ENCODE measurements around a stretch of chr15.

- RRBS, 2 experiments, result 1 to 5% methylated on average over 43 of the region's 83 CpGs
Observed at GRCh38 chr15:60591234-60591942, 112.4 kb upstream of the ICE2 start.

DNA sequence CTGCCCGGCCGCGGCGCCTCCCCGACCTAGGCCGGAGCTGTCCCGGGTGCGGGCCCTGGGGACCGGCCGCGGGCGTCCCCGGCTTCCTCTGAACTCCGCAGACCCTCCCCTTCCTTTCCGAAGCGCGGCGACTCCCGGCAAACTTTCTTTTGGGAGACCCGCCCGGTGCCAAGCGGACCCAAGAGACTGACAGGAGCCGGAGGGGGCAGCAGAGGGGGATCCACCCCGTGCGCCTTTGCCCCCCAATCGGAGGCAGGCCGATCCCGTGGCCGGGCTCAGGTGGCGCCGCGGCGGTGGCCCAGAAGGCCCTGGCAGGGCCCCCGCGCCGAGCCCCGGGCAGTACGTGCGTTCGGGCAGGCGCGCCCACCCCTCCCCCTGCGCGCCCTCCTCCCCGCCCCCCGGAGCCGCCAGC is 113.0 kb upstream of the ICE2 start:
- RRBS, 2 experiments, result 2 to 5% methylated on average over 32 of the region's 47 CpGs

GRCh38 chr15:60673990-60674353 is 195.0 kb upstream of the ICE2 start:
- RRBS, 2 experiments, result no CpG with 5 or more reads among the region's 3 CpGs

- RRBS, 2 experiments, result no CpG with 5 or more reads among the region's 2 CpGs
Observed at GRCh38 chr15:60691504-60692001, 212.6 kb upstream of the ICE2 start.

GRCh38 chr15:60713089-60713689 is 234.2 kb upstream of the ICE2 start:
- RRBS, 2 experiments, result no CpG with 5 or more reads among the region's 6 CpGs

GRCh38 chr15:61049071-61049443 is 180.0 kb downstream of the RORA start:
- RRBS, 2 experiments, result no CpG with 5 or more reads among the region's 9 CpGs

DNA sequence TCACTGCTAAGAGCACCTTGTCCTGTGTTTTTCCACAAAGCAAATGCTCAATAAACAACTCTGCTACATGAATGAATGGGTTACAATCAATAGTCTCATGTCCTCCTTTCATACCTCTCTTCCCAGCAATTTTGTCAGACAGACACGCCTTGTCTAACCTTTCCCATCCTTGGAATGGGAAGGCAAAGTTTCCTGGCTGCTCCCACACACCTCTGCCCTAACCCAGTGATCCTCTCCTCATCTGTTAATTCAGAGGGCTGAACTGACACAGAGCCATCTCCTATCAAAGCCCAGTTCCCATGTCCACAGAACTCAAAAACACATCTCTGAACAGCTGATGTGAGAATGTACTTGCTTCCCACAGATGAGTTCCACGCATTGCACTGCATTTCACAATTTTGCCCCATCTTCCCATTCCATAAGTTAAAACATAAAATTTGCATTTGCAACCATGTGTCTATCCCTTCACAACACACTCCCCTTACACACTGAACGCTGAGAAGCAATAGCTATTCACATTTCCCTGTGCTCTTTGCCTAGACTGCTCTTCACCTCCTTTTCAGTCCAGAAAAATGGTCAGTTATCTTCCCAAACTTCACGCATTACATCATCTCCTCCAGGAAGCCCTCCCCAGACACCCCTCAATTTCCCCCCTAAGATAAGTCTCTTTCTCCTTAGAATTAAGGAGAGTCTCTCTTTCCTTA is 45.2 kb downstream of the RORA start:
- RRBS, 2 experiments, result no CpG with 5 or more reads among the region's 4 CpGs

DNA sequence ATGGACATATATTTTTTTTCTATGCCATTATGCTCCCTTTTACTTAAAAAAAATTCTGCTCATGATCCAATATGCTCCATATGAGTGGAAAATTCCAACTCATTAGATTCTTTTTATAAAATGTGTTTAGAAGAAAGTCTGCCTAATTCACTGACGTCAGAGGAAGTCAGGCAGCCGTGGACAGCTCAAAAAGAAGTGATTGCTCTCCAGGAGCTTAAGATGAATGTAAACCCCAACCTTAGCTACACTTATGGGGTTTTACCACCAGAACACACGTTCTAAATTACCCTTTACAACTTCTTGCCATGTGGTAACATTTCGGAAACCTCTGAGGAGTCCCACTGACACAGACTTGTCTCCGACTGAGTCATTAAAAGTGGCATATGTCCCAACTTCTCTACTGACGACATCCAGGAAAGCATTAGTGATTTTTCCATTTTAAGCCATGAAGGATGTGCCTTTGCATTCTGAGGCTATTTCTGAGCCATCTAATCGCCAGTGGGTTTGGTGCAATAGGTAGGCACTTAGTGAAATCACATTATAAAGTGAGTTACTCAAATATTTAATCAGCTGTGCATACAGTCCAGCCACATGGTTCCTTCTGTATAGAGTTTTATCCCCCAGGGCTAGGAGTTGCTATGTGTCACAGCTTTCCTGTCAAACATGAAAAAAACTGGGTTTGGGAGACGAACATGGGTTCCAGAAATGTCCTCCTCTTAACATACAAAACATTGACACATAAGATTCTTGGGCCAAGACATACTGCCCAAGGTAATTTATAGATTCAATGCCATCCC is 32.4 kb downstream of the C2CD4A start:
- RRBS, 2 experiments, result no CpG with 5 or more reads among the region's 8 CpGs

DNA sequence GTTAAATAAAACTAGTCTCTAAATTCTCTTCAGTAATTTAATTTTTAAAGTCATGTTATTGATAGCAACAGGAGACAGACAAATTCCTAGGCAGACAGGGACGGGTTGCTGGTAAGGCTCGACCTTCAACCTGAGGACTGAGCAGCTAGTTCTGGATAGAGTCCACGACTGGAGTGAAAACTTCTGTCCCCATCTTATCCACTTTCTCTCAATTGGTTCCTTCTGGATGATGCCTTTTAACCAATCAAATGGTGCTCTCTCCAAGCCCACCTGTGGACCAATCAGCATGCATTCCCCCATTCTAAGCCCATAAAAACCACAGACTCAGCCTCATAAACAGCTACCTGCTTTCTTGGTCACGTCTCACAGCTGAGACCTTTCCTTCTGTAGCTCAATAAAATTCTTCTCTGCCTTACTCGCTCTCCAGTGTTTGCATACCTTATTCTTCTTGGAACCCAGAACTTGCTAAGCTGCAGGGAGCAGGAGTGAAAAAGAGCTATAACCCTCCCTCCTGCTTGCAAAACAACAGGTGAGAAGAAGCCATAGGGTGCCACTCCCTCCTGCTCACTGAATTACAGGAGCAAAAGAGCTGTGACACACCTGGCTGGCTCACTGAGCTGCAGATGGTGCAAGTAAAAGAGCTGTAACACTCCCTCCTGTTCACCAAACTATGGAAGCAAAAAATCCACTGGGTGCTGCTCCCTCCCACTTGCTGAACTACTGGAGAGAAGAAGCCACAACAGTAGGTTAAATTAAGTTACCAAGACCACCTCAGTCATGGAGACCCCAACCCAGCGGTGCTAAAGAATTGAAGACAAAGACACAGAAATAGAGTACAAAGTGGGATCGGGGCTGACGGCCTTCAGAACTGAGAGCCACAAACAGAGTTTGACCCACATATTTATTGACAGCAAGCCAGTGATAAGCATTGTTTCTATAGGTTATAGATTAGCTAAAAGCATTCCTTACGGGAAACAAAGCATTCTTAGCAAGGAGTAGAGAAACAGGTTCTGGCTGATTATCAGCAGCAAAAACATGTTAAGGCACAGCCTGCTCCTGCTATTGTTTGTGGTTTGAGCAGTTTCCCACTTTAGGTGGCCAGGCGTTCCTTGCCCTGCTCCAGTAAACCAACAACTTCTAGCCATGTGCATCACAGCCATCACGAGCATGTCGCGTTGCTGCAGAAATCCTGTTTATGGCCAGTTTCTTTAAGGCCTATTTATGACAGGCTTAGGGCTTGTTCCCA is 44.3 kb upstream of the C2CD4B start:
- RRBS, 2 experiments, result no CpG with 5 or more reads among the region's 13 CpGs

DNA sequence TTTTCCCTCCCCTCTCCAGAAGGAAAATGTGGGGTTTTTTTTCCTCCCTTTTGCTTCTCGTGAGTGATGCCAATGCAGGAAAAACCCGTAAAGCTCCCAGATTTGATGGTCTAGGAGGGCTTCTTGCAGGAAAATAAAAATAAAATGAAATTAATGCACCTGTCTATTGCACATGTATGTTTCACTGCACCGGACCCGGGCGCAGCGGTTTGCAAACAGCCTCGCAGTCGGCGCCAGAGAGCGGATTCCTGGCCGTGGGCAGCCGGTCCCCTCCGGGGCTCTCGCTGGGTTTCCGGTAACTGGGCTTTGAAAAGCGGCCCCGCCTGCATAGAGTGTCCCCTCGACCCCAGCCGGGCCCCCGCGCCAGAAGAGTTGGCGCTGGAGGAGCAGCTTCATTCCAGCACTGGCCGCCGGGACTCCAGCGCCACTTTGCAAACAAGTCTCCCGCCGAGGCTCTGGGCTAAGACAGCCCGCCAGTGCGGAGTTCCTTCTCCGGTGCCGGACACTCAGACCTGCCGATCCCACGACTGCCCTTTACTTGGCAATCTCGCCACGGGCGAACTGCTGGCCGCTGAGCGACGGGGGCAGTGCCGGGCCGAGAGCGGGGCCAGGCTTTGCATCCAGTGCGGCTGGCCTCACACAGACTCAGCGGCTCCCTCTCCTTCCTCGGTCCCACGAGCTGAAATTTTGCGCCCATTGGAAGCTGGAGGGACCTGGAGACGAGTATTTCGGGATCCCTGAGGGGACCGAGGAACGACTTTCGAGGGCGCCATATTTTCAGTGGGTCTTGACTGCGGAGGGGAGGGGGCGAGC is 613 bp downstream of the TLN2 start:
- RRBS, 2 experiments, result under 1 to 5% methylated on average over 32 of the region's 55 CpGs

DNA sequence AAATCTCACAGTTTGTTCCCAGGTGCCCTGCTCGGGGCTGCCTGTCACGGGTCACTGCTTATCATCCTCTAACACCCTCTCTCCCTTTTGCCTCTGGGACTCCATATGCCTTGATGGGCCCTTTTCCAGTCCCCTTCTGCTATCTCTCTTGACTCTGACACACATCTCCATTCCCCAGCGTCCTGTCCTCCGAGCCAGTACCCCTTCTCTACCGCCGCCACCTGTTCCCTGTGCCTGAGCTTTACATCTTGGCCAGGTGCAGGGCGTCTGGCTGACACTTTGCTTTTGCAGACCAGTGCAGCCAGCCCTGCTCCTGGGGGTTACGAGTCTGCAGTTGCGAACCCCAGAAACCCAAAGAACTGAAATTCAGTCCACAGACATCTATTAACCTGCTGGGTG is 65.3 kb downstream of the TLN2 start:
- RRBS, 2 experiments, result no CpG with 5 or more reads among the region's 9 CpGs

DNA sequence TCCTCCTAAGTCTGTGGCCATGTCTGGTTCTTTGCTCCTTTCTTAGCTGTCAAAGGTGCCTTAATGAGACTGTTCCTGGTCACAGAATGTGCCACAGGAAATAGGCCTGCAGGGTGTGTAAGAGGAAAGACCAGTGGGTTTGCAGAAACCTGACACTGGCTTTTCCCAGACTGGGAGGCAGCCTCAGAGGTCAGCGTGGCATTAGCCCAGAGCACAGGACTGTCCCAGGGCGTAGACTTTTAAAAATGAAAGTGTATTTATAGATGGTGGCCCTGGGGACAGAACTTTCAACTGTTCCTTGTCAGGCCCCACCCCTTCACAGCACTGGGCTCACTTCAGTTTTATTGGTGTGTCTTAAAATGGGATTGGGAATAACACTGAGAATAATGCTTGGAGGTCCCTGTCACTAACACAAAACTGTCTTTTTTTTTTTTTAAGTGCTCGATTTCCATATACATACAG is 82.6 kb downstream of the TLN2 start:
- RRBS, 2 experiments, result no CpG with 5 or more reads among the region's 3 CpGs

- RRBS, 2 experiments, result no CpG with 5 or more reads among the region's 14 CpGs
Observed at GRCh38 chr15:62561032-62561634, 170.8 kb downstream of the TLN2 start.

DNA sequence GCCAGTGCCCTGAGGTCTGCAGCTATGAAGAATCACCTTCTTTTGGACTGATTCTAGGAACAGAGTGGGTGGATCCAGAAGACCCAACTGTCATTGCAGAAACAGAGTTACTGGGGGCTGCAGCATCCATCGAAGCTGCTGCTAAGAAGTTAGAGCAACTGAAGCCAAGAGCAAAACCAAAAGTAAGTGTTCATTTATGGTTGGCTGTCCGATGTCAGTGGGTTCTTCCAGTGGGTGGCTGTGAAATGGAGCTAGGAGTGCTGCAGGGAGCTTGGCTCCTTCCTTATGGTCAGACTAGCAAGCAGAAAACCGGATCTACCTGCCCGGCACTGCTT is 222.2 kb upstream of the TPM1 start:
- RRBS, 2 experiments, result no CpG with 5 or more reads among the region's 4 CpGs

GRCh38 chr15:62840572-62841216 is 201.9 kb upstream of the TPM1 start:
- RRBS, 2 experiments, result no CpG with 5 or more reads among the region's 20 CpGs

GRCh38 chr15:63011141-63011838 is 31.3 kb upstream of the TPM1 start:
- RRBS, 2 experiments, result no CpG with 5 or more reads among the region's 8 CpGs

GRCh38 chr15:63042321-63042627 is 273 bp upstream of the TPM1 start:
- RRBS, 2 experiments, result 1 to 5% methylated on average over 26 of the region's 36 CpGs

DNA sequence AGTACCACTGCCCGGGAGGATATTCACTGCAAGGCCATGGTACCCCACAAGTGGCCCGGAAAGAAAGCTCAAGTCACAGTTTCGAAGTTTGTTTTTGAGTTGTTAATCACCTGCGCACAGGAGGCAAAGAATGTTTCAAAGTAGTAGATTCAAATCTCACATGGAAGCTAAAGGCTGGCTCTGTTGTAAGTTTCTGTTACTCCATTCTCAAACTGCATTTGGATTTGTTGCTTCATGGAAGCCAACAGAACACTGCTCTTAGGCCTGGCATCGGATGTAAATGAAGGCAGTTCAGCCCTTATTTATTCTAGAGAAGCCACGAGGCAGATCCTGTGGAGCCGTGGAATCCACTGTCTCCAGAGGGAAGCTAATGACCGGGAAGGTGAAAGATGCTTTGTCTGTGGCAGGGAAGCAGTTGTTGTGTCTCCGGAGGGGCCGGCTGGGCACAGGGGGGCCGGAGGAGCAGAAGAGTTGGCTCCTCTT is 33.3 kb downstream of the TPM1 start:
- RRBS, 2 experiments, result 62 to 76% methylated on average over 2 of the region's 11 CpGs

- RRBS, 2 experiments, result no CpG with 5 or more reads among the region's 10 CpGs
Observed at GRCh38 chr15:63135447-63136377, 14.1 kb downstream of the LACTB start.